Mesangial cell (primary cell): ENCODE measurements around the gene SPDYE8.

DNA sequence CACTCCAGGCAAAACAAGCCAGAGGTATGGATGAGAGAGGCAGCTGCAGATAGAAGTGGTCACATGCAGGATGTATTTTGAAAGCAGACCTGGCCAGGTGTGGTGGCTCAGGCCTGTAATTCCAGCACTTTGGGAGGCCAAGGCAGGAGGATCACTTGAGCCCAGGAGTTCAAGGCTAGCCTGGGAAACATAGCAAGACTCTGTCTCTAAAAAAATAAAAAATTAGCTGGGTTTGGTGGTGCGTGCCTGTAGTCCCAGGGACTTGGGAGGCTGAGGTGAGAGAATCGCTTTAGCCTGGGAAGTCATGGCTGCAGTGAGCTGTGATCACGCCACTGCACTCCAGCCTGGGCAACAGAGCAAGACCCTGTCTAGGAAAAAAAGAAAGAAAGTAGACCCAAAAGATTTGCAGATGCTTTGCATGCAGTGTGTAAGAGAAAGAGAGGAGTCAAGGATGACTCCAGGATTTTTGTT, 27.2 kb upstream of the POM121 start:
- RAMPAGE, long total RNA, result no peak

- RAMPAGE, long total RNA, result no peak
Measured at GRCh38 chr7:72912028-72912555, 12.8 kb upstream of the POM121 start.

DNA sequence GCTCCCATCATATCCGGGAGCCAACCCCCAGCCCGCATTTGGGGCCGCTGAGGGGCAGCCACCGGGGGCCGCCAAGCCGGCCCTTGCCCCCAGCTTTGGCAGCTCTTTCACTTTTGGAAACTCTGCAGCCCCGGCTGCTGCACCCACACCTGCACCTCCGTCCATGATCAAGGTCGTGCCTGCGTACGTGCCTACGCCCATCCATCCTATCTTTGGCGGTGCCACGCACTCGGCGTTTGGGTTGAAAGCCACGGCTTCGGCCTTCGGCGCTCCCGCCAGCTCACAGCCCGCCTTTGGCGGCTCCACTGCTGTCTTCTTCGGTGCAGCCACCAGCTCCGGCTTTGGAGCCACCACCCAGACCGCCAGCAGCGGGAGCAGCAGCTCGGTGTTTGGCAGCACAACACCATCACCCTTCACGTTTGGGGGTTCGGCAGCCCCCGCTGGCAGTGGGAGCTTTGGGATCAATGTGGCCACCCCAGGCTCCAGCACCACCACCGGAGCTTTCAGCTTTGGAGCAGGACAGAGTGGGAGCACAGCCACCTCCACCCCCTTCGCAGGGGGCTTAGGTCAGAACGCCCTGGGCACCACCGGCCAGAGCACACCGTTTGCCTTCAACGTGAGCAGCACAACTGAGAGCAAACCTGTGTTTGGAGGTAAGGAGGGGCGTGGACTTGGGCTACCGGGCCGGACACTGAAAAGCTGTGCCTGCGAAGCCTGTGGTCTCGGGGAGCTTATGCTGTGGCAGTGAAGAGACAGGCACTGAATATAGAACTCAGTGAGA, 18.2 kb downstream of the POM121 start:
- RAMPAGE, long total RNA, result no peak

GRCh38 chr7:73029634-73030109, at the start of gene SPDYE8:
Gene SPDYE8 (minus strand): TSS chr7:73029766.
- RAMPAGE, long total RNA, result no peak

DNA sequence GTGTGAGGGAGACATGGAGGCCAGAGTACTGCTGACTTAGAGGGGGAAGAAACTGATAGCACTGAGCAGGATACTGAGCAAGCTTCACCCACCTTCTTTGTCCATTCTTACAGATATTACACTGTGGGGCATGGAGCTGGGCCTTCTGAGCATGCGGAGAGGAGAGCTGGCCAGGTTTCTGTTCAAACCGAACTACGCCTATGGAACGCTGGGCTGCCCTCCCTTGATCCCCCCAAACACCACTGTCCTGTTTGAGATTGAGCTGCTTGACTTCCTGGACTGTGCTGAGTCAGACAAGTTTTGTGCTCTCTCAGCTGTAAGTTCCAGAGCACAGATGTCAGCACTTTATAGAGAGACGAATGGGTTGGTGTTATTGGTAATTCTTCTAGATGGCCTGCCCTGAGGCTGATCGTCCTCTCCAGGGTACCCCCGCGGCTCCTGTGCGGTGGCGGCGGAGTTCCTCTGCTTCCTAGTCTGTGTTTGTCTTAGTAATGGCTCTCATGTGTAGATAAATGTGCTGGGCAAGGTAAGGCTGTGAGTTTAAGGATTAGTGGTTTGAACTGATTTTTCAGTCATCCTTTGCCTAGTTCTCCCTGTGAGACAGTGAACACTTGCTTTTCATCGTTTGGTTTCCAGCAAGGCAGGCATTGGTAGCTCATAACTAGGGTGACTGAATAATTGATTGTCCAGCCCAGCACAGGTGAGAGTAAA, 2.2 kb downstream of the FKBP6 start:
- RAMPAGE, long total RNA, result no peak

DNA sequence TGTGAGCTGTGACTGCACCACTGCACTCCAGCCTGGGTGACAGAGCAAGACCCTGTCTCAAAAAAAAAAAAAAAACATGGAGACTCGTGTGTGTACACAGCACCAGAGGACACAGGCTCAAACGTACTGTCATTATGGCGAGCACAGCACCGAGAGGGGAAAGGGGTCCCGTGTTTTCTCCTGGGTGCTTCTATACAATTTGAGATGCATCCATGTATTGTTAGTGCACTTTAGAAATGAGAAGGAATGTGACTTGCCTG, 35.0 kb downstream of the FKBP6 start:
- RAMPAGE, long total RNA, result no peak

DNA sequence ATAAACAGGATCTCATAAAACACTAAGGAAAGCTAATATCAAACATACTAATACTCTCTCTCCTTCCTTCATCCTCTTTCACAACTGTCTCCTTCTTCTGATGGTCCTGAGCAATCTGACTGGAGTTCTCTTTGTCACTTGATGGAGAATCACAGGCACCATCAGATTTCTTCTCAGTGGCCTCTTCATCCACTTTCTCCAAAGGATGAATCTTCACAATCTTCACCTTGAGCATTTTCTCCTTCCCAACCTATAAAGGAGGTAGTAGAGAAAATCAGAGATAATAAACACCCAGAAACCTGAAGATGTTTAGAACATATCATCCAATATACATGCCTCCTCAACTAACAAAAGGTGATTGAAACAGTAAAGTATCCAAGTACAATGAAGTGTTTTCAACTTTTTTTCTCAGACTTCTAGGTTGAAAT, 23.6 kb downstream of the BAZ1B start:
- RAMPAGE, long total RNA, result no peak

- RAMPAGE, long total RNA, result no peak
Measured at GRCh38 chr7:73535163-73535660, 13.1 kb upstream of the BAZ1B start.

GRCh38 chr7:73614348-73614894, 9.9 kb downstream of the MLXIPL start:
- RAMPAGE, long total RNA, result no peak

GRCh38 chr7:73675035-73675899, 7.6 kb downstream of the VPS37D start:
- RAMPAGE, long total RNA, result no peak

- RAMPAGE, long total RNA, result no peak
Measured at GRCh38 chr7:73707106-73707683, 12.3 kb downstream of the STX1A start.

DNA sequence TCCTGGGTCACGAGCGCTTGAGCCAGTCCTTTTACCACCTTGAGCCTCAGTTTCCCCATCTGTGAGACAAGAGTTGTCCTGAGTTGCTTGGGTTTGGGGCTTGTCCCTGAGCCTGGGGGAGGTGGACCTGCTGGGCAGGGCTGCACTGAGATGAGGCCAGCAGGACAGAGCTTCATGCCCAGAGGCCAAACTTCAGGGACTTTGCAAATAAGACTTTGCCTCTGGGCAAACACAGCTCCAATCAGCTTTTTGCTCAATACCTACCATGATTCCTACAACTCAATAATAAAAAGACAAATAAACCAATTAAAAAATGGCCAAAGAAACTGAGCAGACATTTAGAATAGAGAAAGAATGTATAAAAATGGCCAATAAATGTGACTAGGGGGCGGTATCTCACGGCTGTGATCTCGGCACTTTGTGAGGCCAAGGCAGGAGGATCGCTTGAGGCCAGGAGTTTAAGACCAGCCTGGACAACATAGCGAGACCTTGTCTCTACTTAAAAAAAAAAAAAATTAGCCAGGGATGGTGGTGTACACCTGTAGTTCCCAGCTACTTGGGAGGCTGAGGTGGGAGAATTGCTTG, 4.3 kb upstream of the CLDN3 start:
- RAMPAGE, long total RNA, result no peak

DNA sequence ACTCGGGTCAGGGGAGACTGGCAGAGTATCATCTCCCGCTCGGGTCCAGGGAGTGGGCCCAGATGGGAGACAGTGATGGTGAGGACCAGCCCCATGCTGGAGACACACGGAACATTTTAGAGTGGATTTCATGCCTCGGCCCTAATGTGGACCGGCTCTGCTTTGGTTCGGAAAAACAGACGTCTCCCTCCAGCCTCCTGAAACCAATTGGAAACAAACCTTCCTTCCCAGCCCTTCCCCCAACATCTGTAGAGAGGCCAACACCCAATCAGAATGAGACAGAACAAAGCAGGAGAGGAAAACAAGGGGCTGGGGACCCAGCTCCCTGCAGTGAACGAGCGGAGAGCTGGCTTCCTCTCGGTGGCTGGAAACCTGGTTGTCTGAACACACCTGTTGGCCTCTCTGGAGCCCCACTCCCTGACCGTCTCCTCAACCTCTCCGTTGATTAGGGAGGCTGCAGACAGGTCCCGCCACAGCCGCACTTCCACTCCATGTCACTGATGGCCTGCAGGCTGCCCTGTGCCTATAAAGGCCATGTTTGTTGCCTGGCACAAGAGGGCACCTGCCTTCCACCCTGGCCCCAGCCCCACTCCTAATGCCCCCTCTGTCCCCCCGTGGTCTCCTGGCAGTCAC, 58.3 kb downstream of the TMEM270 start:
- RAMPAGE, long total RNA, result no peak

GRCh38 chr7:74002466-74003143, 25.4 kb upstream of the ELN start:
- RAMPAGE, long total RNA, result no peak

GRCh38 chr7:74003421-74003959, 24.5 kb upstream of the ELN start:
- RAMPAGE, long total RNA, result no peak

GRCh38 chr7:74031843-74032488, 4.0 kb downstream of the ELN start:
- RAMPAGE, long total RNA, result no peak

DNA sequence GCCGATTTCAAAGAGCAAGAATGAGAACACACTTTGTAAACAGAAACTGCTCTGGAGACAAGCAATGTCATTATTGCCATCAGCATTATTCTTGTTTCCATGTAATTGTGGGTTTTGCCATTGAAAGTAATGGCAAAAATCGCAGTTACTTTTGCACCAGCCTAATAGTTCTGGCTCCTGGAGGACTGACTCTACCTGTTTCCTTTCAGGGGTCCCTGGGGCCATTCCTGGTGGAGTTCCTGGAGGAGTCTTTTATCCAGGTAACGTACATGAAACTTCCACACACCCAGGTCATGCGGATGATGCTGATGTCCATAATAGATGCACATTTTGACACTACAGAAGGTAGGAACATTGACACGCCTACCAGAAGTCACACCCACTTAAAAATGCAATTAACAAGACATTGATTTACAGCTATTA, 7.2 kb downstream of the ELN start:
- RAMPAGE, long total RNA, result no peak

DNA sequence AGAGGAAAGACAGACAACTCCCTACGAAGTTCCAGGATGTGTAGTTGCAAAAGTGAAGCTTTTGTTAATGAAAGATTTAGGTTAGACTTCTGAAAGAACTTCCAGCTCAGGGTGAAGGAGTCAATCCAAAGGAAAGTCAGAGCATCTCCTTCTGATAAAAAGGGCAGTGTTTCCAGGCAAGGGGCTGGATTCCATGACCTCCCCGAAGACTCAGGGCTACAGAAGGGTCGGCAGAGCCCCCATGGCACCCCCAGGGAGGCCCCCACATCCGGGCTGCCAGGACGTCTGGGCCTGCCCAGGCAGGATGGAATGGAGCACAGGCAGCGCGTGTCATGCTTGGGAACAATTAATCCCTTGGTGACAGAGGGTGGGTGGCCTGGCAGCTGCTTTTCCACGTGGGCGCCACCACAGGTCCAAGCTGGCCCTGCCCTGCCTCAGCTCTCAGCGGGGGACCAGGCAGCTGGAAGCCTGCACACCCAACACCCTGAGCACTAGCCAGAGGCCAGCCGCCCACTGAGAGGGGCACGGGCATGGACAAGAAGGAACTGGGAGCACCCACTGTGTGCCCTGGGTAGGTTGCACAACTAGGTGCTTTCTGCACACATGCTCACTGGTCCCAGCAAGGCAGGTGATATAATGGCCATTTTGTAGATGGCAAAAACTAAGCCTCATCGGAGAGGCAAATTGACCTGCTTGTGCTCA, 11.3 kb downstream of the ELN start:
- RAMPAGE, long total RNA, result no peak

DNA sequence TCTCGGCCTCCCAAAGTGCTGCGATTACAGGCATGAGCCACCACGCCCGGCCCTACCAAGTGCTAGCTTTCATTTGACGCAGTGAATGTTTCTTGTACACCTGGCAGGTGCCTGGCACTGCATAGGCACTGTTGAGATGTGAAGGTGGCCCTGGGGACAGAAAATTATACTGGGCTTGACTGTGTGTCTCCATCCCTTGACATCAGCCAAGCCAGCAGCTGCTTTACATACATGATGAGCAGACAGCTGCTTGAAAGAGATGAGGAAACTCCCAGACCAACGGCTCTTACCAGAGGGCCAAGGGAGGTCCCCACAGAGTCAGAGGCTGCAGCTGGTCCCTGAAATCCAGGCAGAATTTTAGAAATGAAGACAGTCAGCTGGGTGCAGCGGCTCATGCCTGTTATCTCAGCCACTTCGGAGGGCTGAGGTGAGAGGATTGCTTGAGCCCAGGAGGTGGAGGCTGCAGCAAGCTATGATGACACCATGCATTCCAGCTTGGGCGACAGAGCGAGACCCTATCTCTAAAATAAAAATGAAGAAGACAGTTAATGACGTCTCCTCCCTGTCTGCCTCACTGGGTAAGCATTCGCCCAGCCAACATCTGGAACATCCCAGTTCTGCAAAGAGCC, 17.5 kb downstream of the LIMK1 start:
- RAMPAGE, long total RNA, result no peak

GRCh38 chr7:74133641-74134103, 40.5 kb upstream of the EIF4H start:
- RAMPAGE, long total RNA, result no peak